LHCN-M2 (cell line): Measurements from ENCODE around the genes SEC14L3 and SEC14L6.

- RAMPAGE, long total RNA = no peak
Measured at GRCh38 chr22:29821081-29821865, 16.8 kb downstream of the ASCC2 start.

GRCh38 chr22:29907603-29908299 lies 24.8 kb downstream of the MTMR3 start:
- RAMPAGE, long total RNA = no peak

GRCh38 chr22:30019782-30020354 lies 60.4 kb upstream of the HORMAD2 start:
- RAMPAGE, long total RNA = no peak

- RAMPAGE, long total RNA = no peak
Measured at GRCh38 chr22:30247113-30247436, 516 bp upstream of the LIF start.

GRCh38 chr22:30248411-30249720 lies 2.3 kb upstream of the LIF start:
- RAMPAGE, long total RNA = no peak

- RAMPAGE, long total RNA = no peak
Measured at GRCh38 chr22:30250685-30251148, 4.2 kb upstream of the LIF start.

- RAMPAGE, long total RNA = no peak
Measured at GRCh38 chr22:30279372-30280040, 9.8 kb downstream of the CASTOR1 start.

DNA sequence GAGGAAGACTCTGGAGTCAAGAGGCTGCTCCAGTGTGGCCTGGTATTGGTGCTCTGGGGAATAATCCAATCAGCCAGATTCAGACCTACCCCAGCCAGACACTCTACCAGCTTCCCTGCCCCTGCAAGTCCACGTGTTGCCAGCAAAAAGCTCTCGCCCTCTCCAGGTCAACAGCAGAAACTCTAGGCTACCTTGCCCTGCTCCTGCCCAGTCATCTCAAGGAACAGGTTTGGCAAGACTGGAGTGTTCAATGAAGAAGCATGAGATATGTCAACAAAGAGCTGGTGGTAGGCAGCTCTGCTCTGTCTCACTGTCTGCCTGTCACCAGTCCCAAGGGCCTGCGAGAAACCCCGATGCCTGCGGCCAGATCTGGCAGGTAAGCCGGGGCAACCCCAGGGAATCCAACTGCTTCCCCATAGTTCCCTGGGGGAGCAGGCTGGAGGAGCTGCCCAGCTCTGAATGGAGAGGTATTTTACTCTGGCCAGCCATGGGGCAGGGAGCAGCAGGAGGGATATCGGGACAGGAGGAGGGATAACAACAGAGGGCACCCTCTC lies 9.1 kb upstream of the CASTOR1 start:
- RAMPAGE, long total RNA = no peak

- RAMPAGE, long total RNA = no peak
Measured at GRCh38 chr22:30372932-30373342, 14.3 kb downstream of the RNF215 start.

- RAMPAGE, long total RNA = no peak
Measured at GRCh38 chr22:30424572-30425251, 856 bp upstream of the MTFP1 start.

GRCh38 chr22:30471906-30472316 lies at the start of gene SEC14L3:
TSS of gene SEC14L3 (minus strand) at chr22:30472017.
- RAMPAGE, long total RNA = no peak

DNA sequence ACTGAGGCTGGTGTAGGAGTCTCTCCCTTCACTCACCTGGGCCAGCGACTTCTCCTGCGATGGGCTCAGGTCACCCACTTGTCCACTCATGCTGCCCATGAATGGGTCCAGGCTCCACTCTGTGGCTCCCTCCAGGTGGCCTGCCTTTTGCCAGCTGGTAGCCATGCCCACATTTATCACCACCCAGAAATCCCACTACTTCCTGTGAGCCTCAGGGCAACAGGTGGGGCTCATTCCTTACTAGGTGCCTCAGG lies at the start of gene SEC14L6:
Gene SEC14L6 (minus strand): TSS at position 149 of the 254 bp plus-strand sequence.
- RAMPAGE, long total RNA = no peak

GRCh38 chr22:30605469-30606032 lies 1.4 kb upstream of the TCN2 start:
- RAMPAGE, long total RNA = no peak

GRCh38 chr22:30665675-30666142 lies 2.0 kb downstream of the DUSP18 start:
- RAMPAGE, long total RNA = no peak

GRCh38 chr22:30668400-30668972 lies 811 bp upstream of the DUSP18 start:
- RAMPAGE, long total RNA = no peak

GRCh38 chr22:30940419-30940983 lies 28.1 kb downstream of the MORC2 start:
- RAMPAGE, long total RNA = no peak

DNA sequence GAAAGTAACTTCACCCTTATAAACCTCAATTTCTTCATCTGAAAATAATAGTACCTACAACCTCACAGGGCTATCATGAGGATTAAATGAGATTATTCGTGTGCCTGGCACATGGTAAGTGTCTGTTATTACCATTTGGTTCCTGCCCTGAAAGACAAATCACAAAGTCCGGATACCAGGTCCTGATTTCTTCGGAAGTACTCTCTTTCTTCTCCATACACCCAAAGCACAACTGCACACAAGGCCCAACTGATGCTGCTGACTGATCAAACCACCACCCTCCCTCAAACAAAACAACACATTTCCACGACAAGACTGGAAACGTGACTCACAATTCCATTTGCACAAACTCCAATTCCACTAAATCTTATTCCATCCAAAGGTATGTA lies 19.9 kb downstream of the MORC2 start:
- RAMPAGE, long total RNA = no peak

- RAMPAGE, long total RNA = no peak
Measured at GRCh38 chr22:30978065-30979077, 9.8 kb upstream of the MORC2 start.

- RAMPAGE, long total RNA = no peak
Measured at GRCh38 chr22:31055511-31055909, 25.6 kb upstream of the SMTN start.

- RAMPAGE, long total RNA = no peak
Measured at GRCh38 chr22:31090902-31091660, 10.0 kb downstream of the SMTN start.